Metastatic Pancreatic Carcinoma in the Ovary (tissue), 1 donor: ENCODE measurements around a stretch of chr2.

- PRO-cap: no peak
These were observed 43.4 kb upstream of the ZFP36L2 start for GRCh38 chr2:43269754-43270264.

- PRO-cap: no peak
These were observed 160.6 kb upstream of the ZFP36L2 start for GRCh38 chr2:43386977-43387497.

DNA sequence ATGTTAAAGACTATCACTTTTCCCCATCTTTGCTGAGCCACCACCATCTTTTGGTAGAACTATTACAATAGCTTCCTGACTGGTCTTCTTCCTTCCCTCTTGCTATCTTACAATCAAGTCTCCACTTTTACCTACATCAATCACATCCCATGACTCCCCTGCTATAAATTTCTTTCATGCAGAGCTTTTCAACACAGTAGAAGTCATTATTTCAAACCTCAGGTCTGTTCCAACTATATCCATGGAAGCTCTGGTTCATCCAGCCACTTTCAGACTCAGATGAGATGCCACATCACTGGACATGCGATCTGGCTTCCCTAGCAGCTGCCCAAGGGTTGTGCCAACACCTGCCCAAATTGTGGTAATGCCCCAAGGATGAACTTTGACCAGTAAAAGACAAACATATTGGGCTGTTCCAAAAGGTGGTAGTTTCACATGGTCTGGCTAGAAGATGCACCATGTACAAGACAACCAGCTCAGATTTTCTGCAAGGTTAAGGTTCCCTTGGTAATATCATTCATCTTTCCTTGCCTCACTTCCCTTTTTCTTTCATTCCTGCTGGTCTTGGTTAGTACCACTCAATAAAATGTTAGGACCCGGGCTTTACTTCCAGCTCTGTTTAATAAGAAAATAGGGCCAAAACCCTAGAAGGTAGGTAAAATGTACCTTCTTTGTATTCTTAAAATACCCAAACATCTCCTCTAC lies 101.9 kb downstream of the THADA start:
- PRO-cap: no peak

GRCh38 chr2:43539971-43540606 lies 55.7 kb downstream of the THADA start:
- PRO-cap: no peak

- PRO-cap: no peak
These were observed 39.7 kb downstream of the THADA start for GRCh38 chr2:43556175-43556559.

- PRO-cap: no peak
These were observed 3.5 kb downstream of the ABCG8 start for GRCh38 chr2:43842252-43842775.

- PRO-cap: no peak
These were observed 61.9 kb downstream of the LRPPRC start for GRCh38 chr2:43933735-43934481.

DNA sequence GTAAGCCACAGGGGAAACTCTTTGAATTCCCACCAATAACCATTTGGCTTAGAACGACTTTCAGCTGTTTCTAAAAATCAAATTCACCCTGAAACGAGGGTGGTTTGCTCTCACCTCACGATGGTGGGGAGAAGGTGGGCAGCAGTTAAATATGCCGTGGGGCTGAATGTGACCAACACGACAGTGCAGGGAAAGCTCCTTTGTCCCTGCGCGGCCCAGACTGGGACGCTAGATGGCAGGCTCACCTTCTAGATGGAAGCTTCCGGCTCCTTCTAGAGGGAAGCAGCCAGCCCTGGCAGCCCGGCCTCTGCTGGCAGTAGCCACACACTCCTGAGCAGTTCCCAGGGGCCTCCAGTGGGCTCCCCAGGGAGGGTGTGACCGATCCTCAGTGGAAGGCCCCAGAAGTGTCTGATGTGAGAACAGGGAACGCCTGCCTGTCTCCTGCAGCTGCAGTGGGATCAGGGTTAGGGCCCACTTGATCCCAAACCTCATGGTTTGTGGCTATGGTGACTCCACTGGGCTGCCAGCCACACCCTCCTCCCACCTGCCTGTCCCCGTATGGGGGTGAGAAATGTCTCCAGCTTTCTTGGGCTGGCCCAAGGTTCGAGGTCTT lies 48.4 kb upstream of the LRPPRC start:
- PRO-cap: no peak

- PRO-cap: no peak
These were observed 78.2 kb upstream of the PPM1B start for GRCh38 chr2:44090420-44090992.

DNA sequence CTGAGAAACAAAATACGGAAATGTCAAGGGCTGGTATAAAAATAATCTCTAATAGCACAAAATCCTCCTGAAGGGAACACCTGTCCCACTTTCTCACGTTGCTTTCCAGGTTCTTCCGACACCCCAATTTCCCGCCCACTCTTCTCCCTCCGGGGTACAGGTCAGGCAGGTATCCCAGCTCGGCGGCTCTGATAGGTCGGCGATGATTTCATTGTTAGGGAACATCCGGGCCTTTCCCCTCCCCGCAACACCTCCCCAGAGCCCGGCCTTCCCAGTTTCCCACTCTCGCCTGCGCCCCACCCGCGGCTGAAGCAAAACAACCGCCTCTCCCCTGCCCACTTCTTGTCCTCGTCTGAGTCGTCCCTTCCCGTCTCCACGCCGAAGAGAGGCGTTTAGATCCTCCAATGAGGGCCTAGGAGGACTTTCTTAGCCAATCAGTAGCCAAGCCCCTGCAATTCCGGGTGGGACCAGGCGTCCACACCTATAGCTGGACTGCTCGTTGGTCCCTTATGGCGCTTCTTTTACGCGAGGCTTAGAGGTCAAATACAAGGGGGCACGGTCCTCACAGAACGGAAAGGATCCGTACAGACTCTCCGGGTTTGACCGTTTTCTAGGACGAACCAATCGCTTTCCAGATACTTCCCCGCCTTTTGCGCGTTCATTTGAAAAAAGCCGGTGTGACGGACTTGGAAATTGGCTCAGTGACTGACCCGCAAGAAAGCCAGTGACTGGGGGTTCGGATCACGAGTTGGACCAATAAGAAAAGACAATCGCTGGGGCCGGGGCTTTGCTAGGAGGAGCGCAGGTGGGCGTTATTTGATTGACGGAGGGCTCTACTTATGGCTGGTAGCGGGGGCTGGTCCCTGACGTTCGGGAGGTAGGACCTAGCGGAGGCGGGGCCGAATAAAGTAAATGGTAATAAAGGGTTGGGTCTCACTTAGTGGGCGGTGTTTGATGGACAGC lies 729 bp upstream of the PPM1B start:
- PRO-cap: bidirectional peak, plus-strand start at position 454 of the sequence, minus-strand start at position 143 of the sequence; unidirectional peak, minus-strand start at position 730 of the sequence

DNA sequence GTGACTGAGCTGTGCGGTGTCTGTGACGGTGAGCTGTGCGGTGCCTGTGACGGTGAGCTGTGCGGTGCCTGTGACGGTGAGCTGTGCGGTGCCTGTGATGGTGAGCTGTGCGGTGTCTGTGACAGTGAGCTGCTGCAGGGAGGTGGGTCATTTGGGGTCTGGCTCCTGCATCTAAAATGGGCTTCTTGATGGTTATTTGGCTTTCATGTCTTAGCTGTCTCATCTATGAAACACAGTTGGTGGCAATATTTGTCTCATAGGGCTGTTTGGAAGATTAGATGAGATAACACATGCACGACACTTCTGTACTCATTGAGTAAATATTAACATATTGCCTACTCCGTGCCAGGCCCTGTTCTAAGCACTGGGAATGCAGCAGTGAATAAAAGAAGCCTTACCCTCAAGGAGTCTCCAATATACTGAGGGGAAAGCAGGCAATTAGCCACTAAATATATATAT lies 11.5 kb downstream of the SLC3A1 start:
- PRO-cap: no peak

- PRO-cap: no peak
These were observed 1.5 kb downstream of the PREPL start for GRCh38 chr2:44359495-44360455.

GRCh38 chr2:44360684-44361069 lies 617 bp downstream of the PREPL start:
- PRO-cap: unidirectional peak, plus-strand start at chr2:44360977

DNA sequence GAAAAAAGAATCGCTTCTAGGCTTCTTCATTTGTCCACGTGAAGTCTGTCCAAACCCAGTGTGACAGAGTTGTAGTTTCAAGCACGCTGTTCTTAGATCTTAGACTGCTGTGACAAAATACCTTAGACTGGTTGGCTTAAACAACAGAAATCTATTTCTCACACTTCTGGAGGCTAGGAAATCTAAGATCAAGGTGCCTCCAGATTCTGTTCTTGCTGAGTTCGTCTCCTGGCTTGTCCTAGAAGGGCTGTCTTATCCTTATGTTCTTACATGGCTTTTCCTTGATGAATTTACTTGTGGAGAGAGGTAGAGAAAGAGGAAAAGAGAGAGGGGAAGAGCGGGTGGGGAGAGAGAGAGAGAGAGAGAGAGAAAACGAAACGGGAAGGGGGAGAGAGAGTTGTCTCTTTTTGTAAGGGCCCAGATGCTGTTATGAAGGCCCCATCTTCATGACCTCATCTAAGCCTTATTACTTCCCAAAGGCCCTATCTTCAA lies 141.9 kb downstream of the CAMKMT start:
- PRO-cap: no peak

- PRO-cap: no peak
These were observed 6.3 kb upstream of the SIX3 start for GRCh38 chr2:44934731-44936144.

DNA sequence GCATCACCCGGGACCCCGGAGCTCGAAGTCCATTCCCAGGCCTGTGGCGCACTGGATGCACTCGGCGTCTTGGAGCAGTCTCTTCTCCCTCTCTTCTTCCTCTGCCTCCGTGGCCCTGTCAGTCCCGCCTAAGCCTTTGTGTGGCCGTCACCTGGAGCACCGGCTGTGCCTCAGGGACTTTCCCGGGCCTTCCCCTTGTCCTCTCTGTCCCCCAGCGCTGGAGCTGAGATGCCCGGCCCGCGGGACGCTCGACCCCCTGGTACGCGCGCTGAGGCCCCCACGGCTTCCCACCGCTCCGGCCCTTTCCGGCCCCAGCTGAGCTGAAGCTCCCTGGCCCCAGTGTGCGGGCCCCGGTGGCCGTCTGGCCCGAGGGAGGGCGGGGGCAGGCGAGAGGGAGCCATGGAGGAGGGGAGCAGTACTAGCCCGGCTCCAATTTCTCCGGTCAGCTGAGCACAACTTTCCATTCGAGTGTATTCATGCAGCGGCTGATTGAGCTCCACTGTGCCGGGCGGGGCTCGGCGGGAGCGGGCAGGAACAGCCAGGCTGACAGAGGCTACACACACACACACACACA lies 8.2 kb downstream of the SIX3 start:
- PRO-cap: bidirectional peak, plus-strand start at position 502 of the sequence, minus-strand start at position 363 of the sequence

- PRO-cap: unidirectional peak, plus-strand start at chr2:45169112; unidirectional peak, plus-strand start at chr2:45169155; unidirectional peak, plus-strand start at chr2:45169188
These were observed 159.5 kb upstream of the SIX2 start for GRCh38 chr2:45168657-45169265.

DNA sequence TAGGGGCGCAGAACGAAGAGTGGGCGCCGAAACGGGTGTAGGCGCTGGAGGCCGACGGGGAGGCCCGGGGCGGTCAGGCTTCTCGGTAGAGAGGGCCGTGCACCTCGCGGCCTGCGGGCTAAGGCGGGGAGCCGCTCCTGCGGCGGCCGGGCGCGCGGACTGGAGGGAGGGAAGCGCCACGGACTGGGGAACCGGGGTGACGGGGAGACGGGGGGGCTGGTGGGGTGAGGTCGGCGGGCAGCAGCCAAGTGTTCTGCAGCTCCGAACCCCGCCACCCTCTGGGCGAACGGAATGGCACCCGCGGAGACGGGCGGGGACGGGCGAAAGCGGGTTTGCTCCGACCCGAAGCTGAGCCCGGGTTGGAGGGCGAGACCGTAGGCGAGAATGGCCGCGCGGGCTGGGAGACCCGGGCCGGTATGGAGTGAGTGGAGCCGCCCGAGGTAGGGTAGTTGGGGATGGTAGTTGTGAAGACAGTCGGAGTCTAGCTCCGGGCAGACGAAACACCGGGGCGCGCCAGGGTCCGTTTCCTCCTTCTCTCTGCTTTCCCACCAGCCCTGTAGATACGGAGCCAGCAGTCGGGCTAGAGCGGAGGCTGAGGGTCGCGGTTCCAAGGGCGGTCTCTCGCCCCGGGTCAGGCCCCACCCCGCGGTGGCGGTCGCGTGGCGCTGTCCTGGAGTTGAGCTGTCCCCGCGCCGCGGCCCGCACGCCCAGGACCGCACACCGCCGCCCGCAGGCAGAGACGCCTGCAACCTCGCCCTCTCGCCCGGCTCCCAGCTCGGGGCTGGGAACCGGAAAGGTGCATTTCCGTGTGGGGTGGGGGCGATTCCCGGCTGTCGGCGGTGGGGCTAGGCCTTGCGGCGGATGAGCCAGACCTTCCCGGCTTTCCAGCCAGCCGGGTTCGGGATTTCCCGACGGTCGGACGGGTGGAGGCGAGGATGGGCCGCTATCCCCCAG lies 160.3 kb upstream of the SIX2 start:
- PRO-cap: bidirectional peak, plus-strand start at position 303 of the sequence, minus-strand start at position 280 of the sequence

GRCh38 chr2:45649823-45650760 lies 1.4 kb upstream of the PRKCE start:
- PRO-cap: bidirectional peak, plus-strand start at chr2:45650279, minus-strand start at chr2:45650174; unidirectional peak, plus-strand start at chr2:45650659

DNA sequence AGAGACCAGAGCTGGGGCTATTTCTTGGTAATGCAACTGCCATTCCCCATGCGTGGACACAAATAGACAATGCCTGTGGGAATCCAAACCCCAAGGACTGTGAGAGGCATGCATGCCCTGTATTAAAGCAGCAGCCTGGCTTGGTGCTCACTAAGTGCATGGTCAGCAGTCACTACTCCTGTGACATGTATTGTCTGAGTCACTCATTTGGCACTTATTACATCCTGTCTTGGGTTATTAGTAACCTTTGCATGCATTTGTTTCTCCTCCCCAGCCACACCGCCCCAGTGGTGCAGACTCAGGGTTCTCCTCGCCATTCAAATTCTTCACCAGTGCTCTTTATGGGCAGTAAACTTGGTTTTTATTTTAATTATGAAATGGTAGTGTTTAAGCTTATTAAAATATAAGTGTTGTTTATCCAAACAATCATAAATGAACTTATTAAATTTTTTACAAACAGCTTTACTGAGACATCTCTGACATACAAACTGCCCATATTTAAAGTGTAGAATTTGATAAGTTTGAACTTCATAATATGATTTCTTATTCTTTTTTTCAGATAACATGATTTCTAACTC lies 30.3 kb downstream of the PRKCE start:
- PRO-cap: no peak